Cardiac atrium fibroblast (primary cell): ENCODE measurements around the genes KLK8, SIGLEC14, PPP2R1A and ZNF320.

DNA sequence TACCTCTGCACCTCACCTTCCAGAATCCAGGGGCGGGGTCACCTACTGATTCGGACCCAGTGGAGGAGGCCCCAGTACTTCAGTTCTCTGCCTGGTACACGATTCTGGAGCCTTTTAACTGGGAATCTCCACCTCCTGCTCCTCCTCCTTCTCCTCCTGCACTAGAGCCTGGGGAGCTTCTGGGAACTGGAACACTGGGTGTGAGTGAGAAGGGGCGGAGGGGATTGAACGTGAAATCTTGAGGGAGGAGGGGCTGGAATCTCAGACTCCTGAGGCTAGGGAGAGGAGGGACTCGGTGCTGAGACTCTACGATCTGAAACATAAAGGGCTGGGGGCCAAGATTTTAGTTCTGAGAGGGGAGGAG is at the start of gene KLK8:
TSS of gene KLK8 (minus strand) at position 89 of the 364 bp plus-strand sequence.
- RAMPAGE, long total RNA, result no peak

DNA sequence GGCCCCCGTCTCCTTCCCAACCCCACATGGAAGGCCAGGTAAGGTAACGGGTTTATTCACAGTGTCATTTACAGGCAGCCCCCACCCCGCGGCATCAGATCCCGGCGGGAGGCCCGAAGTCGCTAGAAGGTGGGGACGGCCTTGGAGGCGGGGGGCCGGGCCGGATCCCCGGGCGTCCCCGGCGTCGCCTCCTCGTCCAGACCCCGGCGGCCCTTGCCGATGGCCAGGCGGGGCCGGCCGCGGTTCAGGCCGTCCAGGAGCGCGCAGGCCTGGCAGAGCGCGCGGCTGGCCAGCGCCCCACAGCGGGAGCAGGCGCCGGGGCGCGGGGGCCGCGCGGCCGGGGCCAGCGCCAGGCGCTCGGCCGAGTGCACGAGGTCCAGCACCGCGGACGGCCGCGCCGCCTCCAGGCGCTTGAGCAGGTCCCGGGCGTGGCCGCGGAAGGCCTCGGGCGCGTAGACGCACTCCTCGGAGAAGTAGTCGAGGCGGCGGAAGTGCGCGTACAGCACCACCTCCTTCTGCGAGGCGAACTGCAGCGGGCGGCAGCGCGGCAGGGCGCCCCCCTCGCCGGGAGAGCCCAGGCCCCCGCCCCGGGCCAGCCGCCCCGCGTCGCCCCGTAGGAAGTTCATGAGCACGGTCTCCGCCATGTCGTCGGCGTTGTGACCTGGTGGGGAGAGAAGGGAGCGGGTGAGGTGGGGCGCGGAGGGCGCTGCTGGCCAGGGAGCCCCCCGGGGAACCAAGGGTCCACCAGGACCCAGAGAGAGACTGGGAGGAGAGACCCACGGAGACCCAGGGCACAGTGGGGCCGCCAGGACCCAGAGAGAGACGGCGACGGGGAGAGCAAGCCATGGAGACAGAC is 9.5 kb downstream of the CTU1 start:
- RAMPAGE, long total RNA, result no peak

DNA sequence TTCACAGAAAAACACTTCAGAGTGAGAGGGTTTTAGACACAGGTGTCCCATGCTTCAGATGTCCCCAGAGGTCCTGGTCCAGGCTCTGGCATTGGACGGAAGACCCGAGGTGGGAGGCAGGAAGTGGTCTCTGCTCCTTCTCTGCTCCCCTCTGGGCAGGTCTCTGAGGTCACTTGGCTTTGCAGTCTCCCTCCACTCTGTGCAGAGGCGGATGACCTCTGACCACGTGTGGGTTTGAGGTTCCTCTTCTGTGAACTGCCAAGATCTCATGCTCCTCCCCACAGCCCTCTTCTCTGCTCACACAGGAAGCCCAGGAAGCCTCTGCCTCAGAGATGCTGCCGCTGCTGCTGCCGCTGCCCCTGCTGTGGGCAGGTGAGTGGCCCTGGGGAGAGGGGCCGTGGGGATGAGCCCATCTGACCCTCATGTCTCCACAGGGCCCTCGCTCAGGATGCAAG is 25.0 kb downstream of the SIGLEC7 start:
- RAMPAGE, long total RNA, result no peak

GRCh38 chr19:51292692-51293391 is 18.6 kb upstream of the IGLON5 start:
- RAMPAGE, long total RNA, result no peak

DNA sequence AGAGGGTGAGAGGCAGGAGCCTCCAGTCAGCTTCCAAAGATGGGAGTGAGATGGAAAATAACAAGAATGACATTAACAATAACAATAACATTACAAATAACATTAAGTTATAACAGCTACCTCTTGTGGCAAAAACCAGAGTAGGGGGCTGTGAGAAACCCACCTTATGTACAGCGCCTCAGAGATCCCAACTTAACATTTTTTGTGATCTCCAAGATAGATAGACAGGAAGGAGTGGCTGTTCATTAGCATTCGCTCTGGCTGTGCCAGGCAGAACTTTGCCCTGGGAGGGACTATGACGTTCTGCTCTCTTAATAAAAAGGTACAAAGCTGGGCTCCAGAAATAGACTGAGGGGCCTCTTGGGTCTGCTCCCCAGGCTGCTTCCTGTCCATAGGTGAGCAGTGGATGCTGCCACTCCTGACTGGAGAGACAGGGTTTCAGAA is 15.0 kb upstream of the SIGLEC8 start:
- RAMPAGE, long total RNA, result no peak

- RAMPAGE, long total RNA, result no peak
These were observed 15.4 kb upstream of the SIGLEC6 start for GRCh38 chr19:51546421-51547711.

GRCh38 chr19:51598985-51599367 is 27.9 kb downstream of the ZNF175 start:
- RAMPAGE, long total RNA, result no peak

- RAMPAGE, long total RNA, result no peak
These were observed 29.0 kb downstream of the SIGLEC5 start for GRCh38 chr19:51601130-51601699.

DNA sequence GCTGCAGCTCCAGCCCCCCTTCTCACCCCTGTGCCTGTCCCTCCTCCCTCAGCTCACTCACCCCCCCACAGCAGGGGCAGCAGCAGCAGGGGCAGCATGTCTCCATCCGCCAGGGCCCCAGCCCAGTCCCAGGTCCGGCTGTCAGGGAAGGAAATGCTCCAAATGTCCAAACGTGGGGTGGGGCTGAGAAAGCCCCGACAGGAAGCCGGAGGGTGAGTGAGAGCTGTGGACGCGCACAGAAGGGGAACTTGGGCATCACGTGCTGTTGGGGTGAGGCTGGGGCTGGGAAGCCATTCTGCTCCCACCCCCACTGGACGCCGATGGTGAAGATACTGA is at the start of gene SIGLEC14:
TSS of gene SIGLEC14 (minus strand) at position 164 of the 336 bp plus-strand sequence.
- RAMPAGE, long total RNA, result no peak

GRCh38 chr19:51690181-51690708 is 2.9 kb upstream of the SPACA6 start:
- RAMPAGE, long total RNA, result no peak

DNA sequence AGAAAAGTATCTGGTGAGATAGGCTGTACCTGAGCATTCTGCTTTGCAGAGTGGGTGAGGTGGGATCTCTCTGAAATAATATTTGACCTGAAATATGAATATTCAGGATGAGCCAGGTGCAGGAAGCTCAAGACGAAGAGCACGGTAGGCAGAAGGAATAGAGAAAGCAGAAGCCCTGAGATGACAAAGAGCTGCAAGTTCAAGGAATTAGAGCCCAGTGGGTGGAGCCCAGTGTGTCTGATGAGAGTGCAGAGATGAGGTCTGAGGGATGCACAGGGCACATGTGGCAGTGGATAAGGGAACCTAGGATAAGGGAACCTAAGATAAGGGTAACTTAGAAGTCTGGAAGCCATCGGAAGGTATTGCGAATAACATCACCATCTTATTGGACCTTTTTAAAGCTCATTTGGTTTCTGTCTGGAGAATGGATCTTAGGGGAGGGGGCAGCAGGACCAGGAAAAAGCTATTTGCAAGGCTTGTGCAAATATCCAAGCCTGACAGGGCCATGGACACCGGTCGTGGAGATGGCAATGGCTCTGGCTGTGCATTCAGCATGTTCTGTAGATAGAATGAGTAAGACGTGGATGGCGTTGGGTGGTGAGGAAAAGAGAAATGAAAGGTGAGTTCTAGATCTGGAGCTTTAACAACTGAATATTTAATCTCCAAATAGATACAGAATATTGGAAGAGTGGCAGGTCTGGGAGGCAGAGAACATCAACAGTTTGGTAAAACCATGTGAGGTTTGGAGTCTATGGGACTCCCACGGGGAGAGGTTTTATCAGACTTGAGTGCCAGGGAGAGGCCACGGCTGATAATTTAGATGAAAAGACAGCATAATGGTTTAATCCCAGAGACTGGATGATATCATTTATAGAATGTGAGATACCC is 1.4 kb downstream of the FPR3 start:
- RAMPAGE, long total RNA, result no peak

- RAMPAGE, long total RNA, result start-site peak on the plus strand at chr19:52190038-52190083, 223 and 93 reads in 2 replicates
These were observed at the start of gene PPP2R1A for GRCh38 chr19:52189839-52190770. Gene PPP2R1A (plus strand): TSS chr19:52190052.

- RAMPAGE, long total RNA, result no peak
These were observed 1.2 kb downstream of the PPP2R1A start for GRCh38 chr19:52191014-52191482.

- RAMPAGE, long total RNA, result no peak
These were observed 3.1 kb downstream of the PPP2R1A start for GRCh38 chr19:52192721-52193485.

GRCh38 chr19:52200530-52201565 is 11.0 kb downstream of the PPP2R1A start:
- RAMPAGE, long total RNA, result no peak

- RAMPAGE, long total RNA, result no peak
These were observed 1.7 kb downstream of the ZNF766 start for GRCh38 chr19:52271112-52271423.

- RAMPAGE, long total RNA, result no peak
These were observed 8.2 kb downstream of the ZNF766 start for GRCh38 chr19:52277565-52277984.

GRCh38 chr19:52291790-52292795 is 4.9 kb upstream of the ZNF480 start:
- RAMPAGE, long total RNA, result no peak

DNA sequence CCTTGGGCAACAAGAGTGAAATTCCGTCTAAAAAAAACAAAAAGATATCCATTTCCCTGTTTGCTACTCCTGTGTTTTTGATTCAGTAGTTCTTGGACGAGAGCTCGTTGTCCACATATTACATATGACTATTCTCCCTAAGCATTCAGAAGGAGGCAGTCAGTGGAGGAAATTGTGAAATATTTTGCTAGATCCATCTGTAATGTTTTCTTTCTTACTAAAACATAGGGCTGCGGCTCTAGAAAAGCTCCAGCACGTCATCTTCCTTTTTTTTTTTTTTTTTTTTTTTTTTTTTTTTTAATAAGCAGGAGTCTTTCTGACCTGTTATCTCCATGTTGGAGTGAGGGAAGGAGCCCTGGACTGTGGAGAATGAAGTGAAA is 33.8 kb downstream of the ZNF701 start:
- RAMPAGE, long total RNA, result no peak

DNA sequence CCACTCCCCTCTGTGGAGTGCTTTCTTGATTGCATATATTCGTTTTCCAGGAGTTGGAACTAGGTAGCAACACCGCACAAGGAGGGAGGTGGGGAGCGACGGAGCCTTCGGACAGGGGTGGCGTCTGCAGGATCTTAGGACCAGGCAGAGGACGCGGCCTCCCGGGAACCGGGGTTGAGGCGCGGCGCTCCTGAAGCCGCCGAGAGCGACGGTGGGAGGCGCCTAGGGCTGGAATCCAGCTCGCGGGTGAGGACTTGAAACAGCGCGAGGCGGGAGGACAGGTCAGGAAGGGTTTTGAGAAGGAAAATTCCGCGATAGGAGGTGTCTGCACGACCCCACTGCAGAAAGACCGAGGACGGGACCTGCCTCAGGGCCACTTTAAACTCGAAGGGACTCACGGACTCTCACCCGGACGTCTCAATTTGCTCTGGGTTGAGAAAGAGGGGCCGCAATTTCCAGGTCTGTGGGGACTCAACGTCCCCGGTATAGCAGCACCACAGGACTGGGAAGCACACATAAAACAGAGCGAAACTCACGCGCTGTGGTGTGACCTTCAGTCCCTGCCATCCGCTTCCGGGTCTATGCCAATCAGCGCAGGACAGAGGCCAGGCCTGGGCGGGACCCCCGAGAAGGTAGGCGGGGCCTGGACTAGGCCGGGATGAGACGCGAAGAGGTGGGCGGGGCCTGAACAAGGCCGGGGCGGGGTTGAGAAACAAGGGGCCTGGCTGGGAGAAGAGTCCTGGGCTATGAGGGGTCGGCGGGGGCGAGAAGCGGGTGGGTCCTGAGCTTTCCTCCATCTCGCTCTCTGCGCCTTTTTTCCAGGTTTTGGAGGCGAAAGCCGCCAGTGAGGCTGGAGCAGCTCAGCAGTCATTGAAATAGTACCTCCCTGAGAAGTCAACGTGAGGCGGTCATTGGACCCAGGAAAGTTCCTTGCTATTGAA is at the start of gene ZNF320:
TSS of gene ZNF320 (minus strand) at position 524 of the 941 bp plus-strand sequence.
- RAMPAGE, long total RNA, result no peak